ENCODE results near the gene RAD54L.

GRCh38 chr1:46192012-46192759 is 6.0 kb downstream of the POMGNT1 start:
- PRO-cap, 2 experiments = no peak in any of the 2 experiments

- PRO-cap, 2 experiments = no peak in any of the 2 experiments
Observed at GRCh38 chr1:46221642-46222348, 18.7 kb downstream of the LURAP1 start.

DNA sequence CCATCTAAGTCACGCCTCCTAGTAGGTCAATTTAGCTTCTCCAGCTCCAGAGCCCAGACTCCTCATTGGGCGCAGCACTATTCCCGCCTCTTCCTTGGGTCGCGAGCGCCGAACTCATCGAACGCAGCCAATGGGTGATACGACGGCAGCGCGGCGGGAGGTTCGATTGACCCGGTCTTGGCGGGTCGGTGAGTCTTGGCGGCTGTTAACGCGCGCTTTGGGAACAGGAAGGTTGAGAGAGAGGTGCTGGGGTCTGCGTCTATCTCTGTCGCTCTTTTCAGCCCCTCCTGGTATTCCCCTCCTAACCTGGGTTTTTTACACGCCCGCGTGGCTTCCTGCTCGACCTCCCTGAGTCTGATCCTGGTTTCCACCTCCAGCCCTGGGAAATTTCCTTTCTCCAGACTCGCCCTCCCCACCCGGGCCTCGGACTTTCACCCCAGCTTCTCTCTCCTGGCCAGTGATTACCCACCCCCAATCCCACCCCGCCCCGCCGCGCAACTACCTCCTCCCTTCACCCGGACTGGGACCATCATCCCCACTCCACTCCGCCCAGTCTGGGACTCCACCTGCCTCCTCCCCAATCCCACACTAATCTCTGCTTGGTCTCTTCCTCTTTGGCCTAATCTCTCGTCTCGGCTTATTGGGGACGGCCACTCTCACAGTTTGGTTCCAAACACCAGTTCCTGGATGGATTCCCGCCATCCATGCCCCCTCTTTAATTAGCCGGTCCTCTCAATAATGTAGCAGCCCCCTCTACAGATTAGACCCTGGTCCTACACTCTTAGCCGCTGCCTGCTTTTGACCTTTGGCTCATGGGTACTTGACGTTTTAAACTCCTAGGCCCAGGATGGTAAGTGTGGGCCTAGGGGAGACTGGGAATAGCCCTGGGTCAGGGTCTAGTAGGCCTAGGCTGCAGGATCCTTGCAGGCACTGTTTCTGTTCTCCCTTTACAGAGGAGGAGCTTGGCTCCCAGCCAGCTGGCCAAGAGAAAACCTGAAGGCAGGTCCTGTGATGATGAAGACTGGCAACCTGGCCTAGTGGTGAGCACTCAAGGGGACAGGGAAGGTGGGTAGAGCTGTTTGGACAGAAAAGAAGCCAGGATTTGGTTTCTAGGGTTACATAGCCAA is at the start of gene RAD54L:
TSS of gene RAD54L (plus strand) at position 205 of the 1,127 bp plus-strand sequence.
- PRO-cap, 2 experiments = peak in 2 of 2 experiments; most common plus-strand start position 130 of the sequence (in 2)

- PRO-cap, 2 experiments = no peak in any of the 2 experiments
Observed at GRCh38 chr1:46297183-46297682, 6.2 kb downstream of the LRRC41 start.

DNA sequence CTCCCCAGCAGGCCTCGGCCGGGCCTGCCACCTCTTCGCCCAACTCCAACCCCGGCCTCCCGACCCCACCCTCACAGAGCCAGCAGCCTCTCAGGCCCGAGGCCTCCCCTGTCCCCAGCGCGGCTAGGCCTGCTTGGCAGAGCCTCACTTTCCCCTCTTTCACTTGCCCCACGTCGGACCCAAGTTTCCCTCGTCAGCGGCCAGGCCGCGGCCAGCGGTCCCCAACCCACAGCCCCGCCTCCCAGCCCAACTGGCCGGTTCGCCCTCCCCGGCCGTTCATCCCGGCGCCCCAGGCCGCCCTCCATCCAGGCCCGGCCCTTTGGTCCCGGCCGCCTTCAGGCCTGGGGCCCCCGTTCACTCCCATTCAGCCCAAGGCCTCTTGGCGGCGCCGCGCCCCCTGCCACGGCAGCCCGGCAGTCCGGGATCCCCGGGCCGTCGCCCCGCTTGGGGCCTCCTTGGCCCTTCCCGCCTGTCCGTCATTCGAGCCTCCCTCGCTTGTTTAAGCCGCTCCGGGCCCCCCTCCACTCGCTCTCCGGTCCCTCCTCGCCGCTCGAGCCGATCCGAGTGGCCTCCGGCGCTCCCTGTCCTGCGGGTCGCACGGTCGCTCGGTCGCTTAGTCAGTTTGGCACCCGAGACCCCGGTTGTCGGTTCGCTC is 1.5 kb downstream of the LRRC41 start:
- PRO-cap, 2 experiments = no peak in any of the 2 experiments

DNA sequence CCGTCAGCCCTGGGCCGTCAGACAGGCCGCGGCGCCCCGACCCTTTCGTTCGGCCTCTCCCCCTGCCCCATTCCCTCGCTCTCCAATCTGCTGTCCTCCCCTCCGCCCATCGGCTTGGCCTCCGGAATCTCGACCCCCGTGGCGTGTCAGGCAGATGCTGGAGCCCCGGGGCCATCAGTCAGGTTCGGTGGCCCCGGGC is 1.0 kb downstream of the LRRC41 start:
- PRO-cap, 2 experiments = no peak in any of the 2 experiments

DNA sequence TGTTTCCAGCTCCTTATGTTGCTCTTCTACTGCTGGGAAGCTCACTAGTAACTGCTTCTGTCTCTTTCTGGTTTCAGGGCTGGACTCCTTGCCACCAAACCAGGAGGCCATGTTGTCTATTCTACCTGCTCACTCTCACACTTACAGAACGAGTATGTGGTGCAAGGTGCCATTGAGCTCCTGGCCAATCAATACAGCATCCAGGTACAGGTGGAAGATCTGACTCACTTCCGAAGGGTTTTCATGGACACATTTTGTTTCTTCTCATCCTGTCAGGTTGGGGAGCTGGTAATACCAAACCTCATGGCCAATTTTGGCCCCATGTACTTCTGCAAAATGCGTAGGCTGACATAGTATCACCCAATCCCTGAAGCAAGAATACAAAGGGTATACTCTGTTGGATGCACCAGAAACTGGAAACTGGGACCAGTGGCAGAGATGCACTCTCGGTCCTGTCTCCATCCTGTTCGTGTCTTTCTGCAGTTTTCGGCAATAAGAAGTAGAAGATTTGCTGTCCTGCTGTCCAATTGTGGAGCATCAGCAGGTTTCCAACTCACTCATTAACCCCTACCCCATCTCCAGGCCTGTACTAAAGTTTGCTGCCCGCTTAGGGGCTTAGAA is 21.0 kb downstream of the NSUN4 start:
- PRO-cap, 2 experiments = no peak in any of the 2 experiments

DNA sequence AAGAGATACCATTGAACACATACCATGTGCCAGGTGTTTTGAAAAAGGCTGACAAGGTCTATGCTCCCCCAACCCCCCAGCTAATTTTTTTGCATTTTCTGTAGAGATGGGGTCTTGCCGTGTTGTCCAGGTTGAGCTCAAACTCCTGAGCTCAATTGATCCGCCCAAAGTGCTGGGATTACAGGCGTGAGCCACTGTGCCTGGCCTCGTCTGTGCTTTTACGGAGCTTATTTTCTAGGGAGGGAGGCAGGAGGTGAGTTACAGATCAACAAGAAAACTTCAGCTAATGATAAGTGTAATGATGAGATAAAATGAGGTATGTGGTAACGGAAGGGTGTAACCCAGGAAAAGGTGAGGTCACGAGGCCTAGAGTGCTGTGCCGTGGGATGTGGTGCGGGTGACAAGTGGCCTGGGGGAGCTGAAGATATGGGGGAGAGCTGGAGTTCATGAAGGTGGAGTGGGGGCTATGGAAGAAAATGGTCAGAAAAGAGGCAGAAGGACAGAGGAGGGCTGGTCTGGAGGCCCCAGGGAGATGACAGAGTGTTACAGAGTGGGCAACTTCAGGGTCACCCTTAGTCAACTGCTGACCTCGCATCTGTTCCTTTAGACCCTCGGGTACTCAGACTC is 28.3 kb downstream of the FAAH start:
- PRO-cap, 2 experiments = no peak in any of the 2 experiments

DNA sequence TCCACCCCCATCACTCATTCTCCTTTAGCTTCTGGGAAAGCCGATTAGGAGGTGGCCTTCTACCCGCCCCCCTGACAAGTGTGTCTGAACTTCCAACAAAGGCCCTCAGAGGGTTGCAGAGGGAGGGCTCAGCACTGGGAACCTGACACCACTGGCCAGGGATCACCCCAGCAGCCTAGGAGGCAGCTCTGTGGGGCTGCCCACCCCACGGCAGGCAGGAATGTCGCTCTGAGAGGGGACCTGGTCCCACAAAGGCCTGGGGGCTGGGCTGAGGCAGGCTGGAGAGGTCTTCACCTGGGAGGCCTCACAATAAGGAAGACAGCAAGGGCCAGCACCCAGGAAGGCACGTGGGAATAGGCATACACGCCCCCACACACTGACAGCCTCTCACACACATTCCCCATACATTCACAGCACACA is 15.2 kb downstream of the TMEM275 start:
- PRO-cap, 2 experiments = no peak in any of the 2 experiments

DNA sequence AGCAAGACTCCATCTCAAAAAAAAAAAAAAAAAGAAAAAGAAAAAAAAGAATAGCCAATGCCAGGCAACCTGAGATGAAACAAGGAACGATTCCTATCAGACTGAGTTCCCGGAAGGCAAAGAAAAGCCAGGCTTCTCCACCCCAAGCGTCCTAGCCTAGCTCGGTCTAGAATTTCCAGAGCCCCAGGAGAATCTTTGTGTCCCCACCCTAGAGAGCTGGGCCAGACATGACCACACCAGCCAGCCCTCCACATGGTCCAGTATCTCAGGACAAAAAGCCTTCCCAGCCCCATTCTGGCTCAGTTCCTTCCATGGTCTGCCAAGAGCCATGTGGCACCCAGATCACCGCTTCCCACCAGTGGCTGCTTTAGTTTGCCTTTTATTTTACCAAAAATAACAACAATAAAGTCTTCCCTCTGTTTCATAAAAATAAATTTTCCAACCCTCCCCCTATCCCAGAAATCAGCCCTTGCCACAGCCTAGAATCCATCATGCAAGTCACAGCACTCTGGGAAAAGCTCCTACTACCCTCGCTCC is 3.4 kb upstream of the MKNK1 start:
- PRO-cap, 2 experiments = no peak in any of the 2 experiments

DNA sequence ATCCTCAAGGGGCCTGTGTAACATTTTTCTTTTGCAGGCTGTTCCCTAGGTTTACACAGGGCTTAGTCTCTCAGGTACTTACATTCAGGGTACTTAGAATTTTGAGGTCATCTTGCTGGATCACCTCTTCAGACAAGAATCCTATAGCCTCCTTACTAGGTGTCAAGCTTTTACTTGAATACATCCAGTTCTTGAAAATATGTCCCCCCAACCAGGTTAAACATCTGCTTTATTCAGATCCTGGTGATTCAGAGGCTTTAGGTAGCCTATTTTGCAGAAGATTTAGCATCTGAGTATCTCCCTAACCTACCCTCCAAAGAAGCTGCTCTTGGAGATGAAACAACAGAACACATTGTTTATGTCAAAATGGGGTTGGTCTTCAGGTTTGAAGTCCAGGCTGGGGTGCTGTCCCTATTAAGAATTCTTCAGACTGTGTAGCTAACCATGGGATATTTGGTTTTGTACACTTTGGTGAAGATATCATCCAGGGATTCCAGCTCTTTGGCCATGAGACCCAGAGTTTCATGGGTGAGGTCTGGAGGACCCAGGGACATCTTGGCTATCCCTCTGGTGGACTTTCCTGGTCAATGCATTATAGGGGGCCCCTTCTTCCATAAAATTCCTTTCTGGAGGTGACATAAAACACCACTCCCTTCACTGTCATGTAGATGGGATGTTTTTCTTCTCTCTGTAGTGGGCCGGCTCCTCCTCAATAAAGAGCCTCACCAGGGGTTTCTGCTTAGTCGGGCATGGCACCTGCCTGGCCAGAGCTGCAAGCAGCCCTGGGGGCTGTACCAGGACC is 2.4 kb downstream of the ATPAF1 start:
- PRO-cap, 2 experiments = no peak in any of the 2 experiments

GRCh38 chr1:46677390-46678434 is 6.1 kb downstream of the TEX38 start:
- PRO-cap, 2 experiments = no peak in any of the 2 experiments

DNA sequence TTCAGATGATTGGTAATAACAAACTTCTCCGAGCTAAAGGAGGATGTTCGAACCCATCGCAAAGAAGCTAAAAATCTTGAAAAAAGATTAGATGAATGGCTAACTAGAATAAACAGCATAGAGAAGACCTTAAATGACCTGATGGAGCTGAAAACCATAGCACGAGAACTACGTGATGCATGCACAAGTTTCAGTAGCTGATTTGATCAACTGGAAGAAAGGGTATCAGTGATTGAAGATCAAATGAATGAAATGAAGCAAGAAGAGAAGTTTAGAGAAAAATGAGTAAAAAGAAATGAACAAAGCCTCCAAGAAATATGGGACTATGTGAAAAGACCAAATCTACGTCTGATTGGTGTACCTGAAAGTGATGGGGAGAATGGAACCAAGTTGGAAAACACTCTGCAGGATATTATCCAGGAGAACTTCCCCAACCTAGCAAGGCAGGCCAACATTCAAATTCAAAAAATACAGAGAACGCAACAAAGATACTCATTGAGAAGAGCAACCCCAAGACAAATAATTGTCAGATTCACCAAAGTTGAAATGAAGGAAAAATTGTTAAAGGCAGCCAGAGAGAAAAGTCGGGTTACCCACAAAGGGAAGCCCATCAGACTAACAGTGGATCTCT is 48.6 kb downstream of the CYP4B1 start:
- PRO-cap, 2 experiments = no peak in any of the 2 experiments

GRCh38 chr1:46875221-46875736 is 66.0 kb downstream of the CYP4A11 start:
- PRO-cap, 2 experiments = no peak in any of the 2 experiments

GRCh38 chr1:46962345-46962777 is 21.1 kb upstream of the CYP4A11 start:
- PRO-cap, 2 experiments = no peak in any of the 2 experiments

GRCh38 chr1:47228671-47230031 is 2.9 kb downstream of the TAL1 start:
- PRO-cap, 2 experiments = no peak in any of the 2 experiments

DNA sequence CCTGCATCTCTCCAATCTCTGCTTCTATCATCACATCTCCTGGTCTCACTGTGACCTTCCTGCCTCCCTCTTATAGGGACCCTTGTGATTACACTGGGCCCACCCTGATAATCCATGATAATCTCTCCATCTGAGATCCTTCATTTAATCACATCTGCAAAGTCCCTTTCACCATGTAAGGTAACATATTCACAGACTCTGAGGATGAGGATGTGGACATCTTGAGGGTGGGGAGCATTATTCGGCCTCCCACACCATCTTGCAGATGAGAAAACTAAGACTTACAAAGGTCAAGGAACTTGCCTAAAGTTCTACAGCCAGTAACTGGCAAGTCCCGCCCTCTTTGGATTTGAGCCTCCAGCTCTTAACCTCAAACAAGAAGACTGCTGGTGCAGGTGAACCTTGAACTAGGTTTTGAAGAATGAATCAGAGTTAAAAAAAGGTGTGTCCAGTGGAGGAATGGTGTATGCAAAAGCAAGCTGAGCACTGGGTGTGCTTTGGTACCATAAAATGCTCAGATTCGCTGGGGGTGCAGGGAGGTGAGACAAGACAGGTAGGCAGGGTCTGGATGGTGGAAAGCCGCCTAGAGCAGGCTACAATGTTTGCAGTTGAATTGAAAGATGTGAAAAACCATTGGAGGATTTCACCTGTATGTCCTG is 39.6 kb downstream of the FOXD2 start:
- PRO-cap, 2 experiments = peak in 1 of 2 experiments; most common plus-strand start position 517 of the sequence (in 1)

- PRO-cap, 2 experiments = no peak in any of the 2 experiments
Observed at GRCh38 chr1:47708671-47708882, 270.7 kb downstream of the FOXD2 start.

DNA sequence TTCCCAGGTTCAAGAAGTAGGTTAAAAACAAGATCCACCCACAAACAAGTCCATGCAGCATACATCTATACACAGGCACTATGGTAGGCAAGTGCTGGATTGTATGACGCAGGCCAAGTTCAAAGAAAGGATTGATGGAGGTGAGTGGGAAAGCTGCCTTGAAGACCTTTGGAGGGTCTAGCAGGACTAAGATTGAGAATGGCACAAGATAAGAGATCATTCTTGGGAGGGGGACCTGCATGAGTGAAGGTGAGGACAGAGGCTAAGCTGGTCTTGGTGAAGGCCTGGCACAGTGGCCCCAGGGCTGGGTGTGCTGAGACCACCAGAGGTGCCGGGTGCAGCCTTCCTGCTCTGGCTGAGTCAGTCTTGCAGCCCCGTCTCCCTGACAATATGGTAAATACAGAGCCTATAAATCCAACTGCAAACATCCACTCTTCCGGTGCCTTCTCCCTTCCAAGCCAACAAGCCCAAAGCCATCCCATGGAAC is 70.2 kb downstream of the TRABD2B start:
- PRO-cap, 2 experiments = no peak in any of the 2 experiments

GRCh38 chr1:47969394-47970014 is 27.7 kb downstream of the TRABD2B start:
- PRO-cap, 2 experiments = no peak in any of the 2 experiments